GM12891 (cell line): ENCODE measurements around a stretch of chr13.

DNA sequence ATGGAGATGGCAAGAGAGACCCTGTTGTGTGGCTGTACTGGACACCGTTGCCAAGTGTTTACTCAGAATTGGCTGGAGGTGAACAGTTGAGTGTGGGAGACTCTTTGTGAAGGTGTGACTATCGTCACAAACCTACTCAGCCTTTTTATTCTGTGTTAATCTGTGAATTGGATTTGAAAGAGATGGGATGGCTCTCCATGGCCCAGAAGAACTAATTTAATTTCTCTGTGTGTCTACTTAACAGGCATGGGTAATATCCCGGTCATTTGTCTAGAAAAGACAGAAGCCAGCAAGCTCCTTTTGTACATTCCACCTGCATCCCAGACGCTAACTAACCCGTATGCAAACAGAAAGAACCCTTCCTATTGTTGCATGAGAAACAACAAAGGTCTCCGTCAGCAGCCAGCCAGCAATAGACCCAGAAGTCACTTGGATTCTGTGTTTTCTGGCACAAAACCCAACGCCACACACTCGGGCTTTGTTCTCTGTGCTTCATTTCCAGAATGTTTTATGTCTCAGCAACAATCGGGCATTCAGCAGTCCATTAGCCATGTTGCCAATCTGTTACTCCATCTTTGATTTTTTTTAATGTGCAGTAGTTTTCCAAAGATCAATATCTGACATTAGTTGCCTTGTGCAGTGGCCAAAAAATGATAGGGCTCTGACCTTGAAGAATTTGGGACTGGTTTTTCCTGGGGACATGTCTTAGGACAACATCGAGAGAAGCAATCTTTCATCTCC, 130.4 kb downstream of the TEX29 start:
- RRBS: no CpG with 5 or more reads among the region's 10 CpGs

DNA sequence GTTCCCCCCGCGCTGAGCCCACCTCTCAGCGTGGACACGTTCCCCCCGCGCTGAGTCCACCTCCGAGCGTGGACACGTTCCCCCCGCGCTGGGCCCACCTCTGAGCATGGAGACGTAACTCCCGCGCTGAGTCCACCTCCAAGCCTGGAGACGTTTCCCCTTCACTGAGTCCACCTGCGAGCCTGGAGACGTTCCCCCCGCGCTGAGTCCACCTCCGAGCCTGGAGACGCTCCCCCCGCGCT, 96.8 kb downstream of the SOX1 start:
- RRBS: no CpG with 5 or more reads among the region's 23 CpGs

DNA sequence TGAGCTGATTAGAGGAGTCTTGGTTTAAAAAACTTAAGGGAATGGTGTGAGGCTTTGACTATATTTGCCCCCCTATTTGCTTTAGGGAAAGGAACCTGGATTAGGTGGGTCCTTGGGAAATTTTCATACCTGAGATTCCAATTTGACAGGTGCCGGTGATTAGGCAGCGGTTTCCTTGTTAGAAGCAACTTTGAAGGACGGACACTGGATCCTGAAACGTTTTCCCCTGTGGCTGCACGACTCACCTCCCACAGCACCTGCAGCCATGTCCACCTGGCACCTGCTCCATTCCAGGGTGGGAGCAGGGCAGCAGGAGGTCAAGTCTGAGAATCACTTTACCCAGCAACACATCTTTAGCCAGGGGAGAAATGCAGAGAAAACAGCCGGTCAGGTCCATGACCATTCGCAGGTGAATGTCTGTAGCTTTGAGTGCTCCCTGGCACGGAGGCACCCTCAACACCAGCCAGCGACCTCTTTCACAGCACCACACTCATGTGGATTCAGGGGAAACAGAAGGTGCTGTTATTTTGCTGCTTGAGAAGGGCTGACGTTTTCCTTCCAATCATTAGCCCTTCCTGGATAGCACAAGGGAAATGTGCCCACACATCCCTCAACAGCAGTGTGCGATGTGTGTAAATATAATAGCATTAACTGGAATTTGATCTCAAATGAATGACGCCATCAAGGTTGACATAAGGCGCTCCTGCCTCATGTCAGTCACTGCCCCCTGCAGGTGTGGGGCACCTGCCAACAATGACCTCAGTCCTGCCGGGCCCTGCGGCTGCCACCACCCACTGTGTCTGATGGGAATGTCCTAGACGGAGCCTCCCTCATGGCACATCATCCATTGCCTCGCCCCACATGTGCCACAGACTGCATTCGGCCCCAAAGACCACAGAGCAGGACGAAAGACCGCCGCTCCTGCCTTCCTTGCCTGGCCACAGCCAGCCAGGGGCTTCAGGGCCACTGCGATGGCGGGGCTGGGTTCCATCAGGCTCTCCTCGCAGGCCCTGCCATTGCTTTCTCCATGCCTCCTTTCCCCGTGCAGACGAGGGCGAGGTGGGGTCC, 146.3 kb downstream of the SOX1 start:
- RRBS: no CpG with 5 or more reads among the region's 27 CpGs

- RRBS: no CpG with 5 or more reads among the region's 23 CpGs
Measured at GRCh38 chr13:112247917-112248875, 128.0 kb upstream of the SPACA7 start.

GRCh38 chr13:112562682-112563297, 25.2 kb downstream of the TUBGCP3 start:
- RRBS: no CpG with 5 or more reads among the region's 19 CpGs

GRCh38 chr13:112619704-112620272, 31.8 kb upstream of the TUBGCP3 start:
- RRBS: no CpG with 5 or more reads among the region's 15 CpGs

- RRBS: no CpG with 5 or more reads among the region's 10 CpGs
Measured at GRCh38 chr13:112735491-112735910, 45.7 kb downstream of the ATP11A start.

DNA sequence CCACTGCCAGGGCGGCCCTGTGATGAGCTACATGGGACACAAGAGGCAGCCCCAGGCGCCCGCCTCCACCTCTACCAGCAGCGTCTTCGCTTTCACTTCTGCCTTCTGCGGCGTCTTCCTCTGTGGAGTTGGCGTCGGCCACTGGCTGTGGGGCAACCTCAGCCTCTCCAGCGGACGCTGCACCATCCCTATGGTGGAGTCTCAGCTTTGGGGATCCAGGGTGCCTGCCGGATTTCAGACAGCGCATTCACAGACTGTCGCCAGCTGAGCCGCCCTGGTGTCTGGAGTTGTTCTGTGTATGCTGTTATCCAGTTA, 78.3 kb downstream of the ATP11A start:
- RRBS: no CpG with 5 or more reads among the region's 15 CpGs

- RRBS: no CpG with 5 or more reads among the region's 13 CpGs
Measured at GRCh38 chr13:112771436-112771955, 81.7 kb downstream of the ATP11A start.

- RRBS: no CpG with 5 or more reads among the region's 13 CpGs
Measured at GRCh38 chr13:113009679-113010205, 40.7 kb downstream of the MCF2L start.

GRCh38 chr13:113023698-113024862, 55.1 kb downstream of the MCF2L start:
- RRBS: 75% methylated on average over 8 of the region's 30 CpGs

- RRBS: no CpG with 5 or more reads among the region's 22 CpGs
Measured at GRCh38 chr13:113083311-113084266, 22.0 kb upstream of the F7 start.

DNA sequence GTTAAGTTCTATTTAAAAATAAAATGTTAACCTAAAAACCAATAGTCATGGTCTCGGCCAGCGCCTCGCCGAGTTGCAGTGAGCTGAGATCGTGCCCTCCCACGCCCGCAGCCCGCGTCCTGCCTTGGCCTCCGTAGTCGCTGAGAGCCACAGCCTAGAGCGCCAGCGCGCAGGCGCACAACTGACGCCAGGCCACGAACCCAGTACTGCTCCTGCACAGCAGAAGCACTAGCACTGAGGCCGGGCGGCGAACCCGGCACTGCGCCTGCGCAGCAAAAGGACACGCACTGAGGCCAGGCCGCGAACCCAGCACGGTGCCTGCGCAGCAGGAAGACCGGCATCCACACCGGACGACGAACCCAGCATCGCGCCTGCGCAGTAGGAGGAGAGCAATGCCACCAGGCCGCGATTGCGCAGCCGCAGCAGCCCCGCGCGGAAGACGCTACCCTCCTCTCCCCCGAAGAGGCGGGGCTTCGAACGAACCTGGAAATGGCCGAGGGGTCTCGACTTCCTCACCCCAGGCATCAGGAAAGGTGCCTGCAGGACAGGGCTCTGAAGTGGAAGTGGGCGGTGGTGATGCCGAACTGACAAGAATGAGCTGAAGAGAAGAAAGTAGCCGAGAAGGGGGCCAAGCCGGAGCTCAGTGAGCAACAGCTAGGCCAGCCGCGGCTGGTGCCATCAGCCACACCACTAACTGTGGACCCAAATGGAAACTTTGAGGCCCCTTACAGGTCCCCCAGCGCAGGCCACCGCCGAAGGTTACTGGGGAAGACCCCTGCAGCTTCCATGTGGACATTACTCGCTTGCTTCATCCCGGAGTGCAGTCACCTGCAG, 7.5 kb downstream of the F10 start:
- RRBS: 52% methylated on average over 10 of the region's 60 CpGs

DNA sequence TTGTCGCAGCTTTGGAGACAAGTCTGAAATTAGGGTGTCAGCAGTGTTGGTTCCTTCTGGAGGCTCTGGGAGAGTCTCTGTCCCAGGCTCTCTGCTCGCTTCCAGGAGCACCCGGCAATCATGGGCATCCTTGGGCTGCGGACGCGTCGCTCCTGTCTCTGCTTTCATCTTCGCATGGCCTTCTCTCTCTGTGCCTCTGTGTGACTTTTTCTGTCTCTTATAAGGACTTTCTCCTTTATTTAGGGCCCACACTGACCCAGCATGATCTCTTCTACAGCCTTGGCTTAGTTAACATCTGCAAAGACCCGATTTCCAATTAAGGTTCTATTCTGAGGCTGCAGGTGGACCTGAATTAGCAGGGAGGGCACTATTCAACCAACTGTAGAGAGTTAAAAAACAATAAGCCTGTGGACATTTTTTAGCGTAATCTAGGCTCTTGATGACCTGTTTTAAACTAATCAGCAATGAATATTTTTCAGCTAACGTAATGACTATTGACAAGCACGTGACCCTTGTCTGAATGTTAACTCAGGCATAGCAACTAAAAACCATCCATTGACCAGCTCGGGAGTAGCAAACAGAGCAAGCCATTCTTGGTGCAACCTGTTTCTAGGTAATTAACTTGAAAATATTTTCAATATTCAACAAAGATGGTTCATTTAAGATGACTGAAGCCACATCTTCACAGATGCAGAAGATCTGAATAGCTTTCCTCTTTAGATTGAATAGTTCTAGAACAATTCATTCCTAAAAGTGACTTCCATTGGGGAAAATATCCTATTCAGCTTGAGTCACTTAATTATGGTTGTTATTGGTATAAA, 15.2 kb downstream of the F10 start:
- RRBS: no CpG with 5 or more reads among the region's 13 CpGs

DNA sequence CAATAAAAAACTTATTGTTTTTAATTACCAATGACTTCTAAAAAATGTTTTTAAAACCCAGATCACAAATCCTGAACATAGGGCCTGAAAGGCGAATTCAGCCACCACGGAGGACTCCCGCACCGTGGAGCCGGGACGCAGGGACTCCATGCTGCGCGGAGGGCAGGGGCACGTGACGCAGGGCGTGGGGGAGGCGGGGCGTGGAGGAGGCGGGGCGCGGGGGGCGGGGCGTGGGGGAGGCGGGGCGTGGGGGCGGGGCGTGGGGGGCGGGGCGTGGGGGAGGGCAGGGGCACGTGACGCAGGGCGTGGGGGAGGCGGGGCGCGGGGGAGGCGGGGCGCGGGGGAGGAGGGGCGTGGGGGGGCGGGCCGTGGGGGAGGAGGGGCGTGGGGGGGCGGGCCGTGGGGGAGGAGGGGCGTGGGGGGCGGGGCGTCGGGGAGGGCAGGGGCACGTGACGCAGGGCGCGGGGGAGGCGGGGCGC, 4.6 kb upstream of the PROZ start:
- RRBS: no CpG with 5 or more reads among the region's 49 CpGs

DNA sequence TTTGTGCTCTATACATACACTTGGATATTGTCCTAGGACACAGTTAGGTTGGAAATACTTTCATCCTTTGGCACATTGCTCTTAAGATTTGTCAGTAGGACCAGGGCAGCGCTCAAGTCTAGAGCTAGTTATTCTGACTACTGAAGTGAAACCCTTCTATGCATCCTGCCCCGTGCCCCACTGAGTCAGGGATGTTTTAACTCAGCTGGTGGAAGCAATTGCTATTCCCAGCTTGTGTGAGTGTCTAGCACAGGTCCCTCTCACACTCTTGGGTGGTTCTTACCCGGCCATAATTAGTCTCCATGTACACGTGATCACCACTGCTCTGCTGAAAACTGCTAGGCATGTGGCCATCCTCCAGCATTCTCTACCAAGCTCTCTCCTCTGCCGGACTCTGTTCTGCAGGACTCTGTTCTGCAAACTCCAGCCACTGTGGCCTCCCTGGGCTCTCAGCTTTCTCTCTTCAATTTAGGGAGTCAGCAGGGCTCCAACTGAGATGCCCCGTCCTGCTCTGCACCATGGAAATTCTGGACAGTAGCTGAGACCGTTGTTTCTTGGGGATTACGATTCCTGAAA, 11.2 kb downstream of the PROZ start:
- RRBS: no CpG with 5 or more reads among the region's 8 CpGs

- RRBS: 97% methylated on average over 9 of the region's 39 CpGs
Measured at GRCh38 chr13:113364896-113365487, 1.1 kb upstream of the GRTP1 start.

DNA sequence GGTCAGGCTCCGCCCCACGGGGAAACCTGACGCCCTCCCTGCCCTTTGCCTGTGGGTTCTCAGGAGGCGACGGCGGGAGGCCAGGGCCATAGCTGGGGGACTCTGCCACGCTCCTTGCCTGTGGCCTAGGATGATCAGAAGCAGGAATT, 41.3 kb upstream of the GRTP1 start:
- RRBS: no CpG with 5 or more reads among the region's 7 CpGs

DNA sequence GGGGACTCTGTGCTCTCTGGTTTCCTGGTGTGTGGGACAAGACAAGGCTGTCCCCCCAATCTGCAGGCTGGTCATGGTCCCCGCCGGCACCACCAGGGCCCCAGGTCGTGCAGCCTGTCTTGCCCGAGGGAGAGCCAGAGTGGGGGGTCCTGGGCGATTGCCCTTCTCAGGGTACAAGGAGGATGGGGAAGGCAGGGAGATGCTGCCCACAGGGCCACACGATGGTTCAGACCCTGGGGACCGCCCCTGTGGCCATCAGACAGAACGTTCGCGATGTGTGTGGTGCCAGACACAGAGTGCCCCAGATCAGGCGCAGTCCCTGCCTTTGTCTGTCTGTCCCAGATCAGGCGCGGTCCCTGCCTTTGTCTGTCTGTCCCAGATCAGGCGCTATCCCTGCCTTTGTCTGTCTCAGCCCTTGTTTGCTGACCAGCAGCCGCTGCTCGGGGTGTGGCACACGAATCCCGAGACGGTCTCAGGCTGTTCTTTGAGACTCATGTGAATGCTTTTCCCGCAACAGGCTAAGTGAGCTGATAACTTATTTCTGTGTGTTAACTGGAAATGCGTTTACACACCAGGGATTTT, 36.0 kb downstream of the ADPRHL1 start:
- RRBS: 88% methylated on average over 2 of the region's 21 CpGs

- RRBS: 78% methylated on average over 2 of the region's 39 CpGs
Measured at GRCh38 chr13:113427759-113428825, 25.2 kb downstream of the ADPRHL1 start.